ENCODE results near the genes SIGLEC11, NAPSA, SHANK1 and KLK11.

- PRO-cap, 2 experiments = no peak in any of the 2 experiments
Measured at GRCh38 chr19:49928567-49928997, 423 bp upstream of the ATF5 start.

DNA sequence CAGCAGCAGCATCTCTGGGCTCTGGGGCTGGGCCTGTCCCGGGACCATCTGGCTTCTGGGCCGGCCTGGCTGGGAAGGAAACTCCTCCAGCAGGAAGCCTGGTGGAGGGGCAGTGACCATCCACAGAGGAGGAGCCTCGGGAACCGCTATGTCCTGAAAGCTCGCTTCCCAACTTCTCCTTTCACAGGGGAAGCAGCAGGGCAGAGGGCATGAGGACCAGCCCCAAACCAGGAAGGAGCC lies at the start of gene SIGLEC11:
SIGLEC11 (minus strand) TSS at position 139 of the 240 bp plus-strand sequence.
- PRO-cap, 2 experiments = no peak in any of the 2 experiments

- PRO-cap, 2 experiments = no peak in any of the 2 experiments
Measured at GRCh38 chr19:50005566-50005911, 19.6 kb downstream of the VRK3 start.

DNA sequence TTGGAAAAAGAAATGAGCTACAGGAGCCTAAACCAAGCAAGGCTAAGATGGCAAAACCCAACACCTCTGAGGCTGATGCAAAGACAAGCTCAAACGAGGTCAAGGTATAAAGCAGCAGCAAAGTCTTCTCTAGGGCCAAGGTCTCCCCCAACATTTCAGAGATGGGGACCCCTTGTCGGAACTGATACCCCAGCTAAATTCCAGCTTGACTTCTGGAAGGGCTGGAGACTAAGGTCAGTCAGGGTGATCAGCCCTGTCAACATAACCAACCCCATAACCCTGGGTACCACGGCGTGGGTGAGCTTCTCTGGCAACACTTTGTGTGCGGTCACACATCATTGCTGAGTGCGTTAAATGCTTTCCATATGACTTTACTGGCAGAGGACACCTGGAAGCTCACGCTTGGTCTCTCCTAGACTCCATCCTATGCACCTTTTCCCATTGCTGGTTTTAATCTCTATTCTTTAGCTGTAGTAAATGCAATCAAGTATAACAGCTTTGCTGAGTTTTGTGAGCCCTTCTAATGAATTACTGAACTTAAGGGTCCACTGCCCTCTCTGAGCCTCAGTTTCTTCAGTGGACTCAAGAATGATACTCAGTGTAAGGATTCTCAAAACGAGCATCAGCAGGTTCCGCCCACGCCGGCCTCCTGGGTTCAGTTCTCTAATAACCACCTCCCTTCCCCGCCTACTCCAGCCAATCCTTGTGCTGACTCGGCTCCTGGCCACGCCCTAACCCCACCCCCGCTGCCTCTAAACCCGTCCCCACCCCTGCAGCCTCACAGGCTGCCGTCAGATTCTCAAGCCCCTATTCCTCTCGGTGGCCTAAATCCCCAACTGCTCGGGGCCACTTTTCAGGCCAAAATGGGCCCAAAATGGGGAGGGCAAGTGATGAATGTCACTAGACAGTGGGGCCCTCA lies 24.3 kb downstream of the ZNF473 start:
- PRO-cap, 2 experiments = peak in 2 of 2 experiments; most common plus-strand start position 781 of the sequence (in 2); most common minus-strand start position 655 of the sequence (in 1)

DNA sequence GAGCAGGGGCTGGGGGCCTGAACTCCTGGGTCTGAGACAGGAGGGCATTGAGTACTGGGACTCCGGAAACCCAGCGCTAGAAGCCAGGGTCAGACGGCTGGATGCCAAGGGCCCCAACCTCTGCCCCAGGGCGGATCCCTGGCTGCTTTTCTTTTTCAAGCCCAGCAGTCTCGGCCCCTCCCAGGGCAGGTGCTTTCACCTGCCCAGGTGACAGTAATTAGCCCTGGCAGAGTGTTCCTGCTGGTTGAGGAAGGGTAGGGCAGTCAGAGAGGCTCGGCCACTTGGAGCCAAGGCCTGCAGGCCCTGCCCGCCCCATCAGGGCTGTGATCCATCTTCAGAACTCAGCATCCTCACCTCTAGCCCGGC lies 2.4 kb downstream of the MYH14 start:
- PRO-cap, 2 experiments = no peak in any of the 2 experiments

GRCh38 chr19:50290699-50291168 lies 38.4 kb downstream of the KCNC3 start:
- PRO-cap, 2 experiments = no peak in any of the 2 experiments

DNA sequence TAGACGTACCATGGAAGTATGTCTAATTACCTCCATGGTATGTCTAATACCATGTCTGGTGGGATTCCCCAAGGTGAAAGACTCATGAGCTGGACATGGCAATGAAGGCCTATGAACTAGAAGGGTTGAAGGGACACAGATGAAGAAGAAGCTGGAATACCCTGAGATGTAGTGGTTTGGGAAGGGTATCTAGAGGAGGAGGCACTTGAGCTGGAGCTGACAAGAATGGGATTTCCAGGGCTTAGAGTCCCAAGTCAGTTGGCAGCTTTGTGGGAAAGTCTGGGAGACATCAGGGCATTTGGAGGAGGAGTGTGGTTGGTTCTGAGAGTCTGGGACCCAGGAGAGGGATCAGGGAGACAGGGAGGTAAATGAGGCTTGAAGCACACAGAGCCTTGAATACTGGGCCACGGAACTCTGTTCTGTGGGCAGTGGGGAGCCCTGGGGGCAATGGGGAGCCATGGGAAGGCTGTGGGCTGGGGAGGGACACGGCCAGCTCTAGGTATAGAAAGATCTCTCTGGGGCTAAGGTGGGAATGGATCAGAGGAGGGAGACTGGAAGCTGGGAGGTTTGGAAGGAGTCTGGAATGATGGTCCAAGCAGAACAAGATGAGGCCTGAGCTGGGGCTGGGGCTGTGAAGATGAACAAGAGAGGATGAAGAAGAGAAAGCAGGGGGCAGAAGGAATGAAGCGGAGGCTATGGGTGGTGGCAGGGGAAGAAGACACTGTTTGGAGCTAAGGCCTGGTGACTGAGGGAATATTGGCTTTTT lies 24.4 kb downstream of the KCNC3 start:
- PRO-cap, 2 experiments = no peak in any of the 2 experiments

- PRO-cap, 2 experiments = peak in 2 of 2 experiments; most common minus-strand start chr19:50322407 (in 1)
Measured at GRCh38 chr19:50322101-50323106, 6.8 kb downstream of the KCNC3 start.

- PRO-cap, 2 experiments = no peak in any of the 2 experiments
Measured at GRCh38 chr19:50365312-50366324, at the start of gene NAPSA. NAPSA (minus strand) TSS chr19:50365639.

DNA sequence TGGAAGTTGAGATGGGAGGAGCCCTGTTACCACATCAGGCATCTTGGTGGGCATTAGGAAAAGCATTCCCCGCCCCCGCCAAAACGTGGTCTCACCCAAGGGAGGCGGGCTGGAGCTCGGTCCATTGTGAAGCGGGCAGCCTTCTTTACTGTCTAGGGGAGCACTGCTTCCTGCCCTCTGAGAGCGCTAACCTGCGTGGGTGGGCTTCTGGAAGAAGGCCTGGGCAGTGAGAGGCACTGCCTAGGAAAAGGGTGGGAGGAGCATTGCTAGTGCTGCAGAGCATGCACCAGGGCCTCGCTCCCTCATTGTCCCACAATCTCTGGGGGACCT lies 3.9 kb downstream of the NR1H2 start:
- PRO-cap, 2 experiments = peak in 1 of 2 experiments; most common plus-strand start position 101 of the sequence (in 1)

DNA sequence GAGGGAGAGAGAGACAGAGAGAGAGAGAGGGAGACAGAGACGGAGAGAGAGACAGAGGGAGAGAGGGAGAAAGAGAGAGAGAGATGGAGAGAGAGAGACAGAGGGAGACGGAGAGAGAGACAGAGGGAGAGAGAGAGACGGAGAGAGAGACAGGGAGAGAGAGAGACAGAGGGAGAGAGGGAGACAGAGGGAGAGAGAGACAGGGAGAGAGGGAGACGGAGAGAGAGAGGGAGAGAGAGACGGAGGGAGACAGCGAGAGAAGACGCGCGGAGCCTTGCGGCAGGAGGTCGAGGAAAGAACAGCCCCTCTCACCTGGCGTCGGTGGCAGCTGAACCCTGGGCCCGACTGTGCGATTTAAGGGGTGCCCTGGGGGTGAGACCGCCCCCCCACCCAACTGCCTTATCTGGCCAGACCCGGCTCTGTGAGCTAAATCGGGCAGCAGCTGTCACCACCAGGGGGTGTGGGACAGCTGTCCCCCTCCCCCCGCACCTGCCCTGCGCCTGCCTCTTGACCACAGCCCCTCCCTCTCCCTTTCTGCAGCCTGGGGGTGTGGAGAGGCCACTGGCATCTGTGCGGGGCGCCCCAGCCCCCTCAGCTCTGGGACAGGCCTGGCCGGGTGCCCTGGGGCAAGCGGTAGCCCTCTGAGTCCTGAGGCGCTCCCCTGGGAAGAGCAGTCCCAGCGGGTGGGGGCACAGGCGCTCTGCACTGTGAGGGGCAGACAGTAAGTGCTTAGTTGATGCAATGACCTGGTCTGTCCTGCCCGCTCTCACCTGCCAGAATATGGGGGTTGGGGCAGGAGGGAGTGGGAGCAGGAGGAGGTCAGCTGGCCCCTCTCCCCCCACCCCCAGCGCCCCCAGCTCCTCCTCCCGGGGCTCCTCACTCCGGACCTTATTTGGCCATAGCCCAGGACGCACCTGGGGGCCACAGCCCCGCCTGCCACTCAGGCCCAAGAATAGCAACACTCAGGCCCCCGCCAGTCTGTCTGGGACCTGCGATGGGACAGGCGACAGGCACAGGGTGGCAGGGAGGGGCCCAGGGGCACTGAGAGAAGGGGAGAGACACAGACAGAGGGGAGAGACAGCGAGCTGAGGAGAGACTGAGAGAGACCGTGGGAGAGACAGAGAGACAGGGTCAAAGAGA lies 10.7 kb downstream of the JOSD2 start:
- PRO-cap, 2 experiments = no peak in any of the 2 experiments

- PRO-cap, 2 experiments = no peak in any of the 2 experiments
Measured at GRCh38 chr19:50660694-50661602, 11.7 kb downstream of the C19orf81 start.

- PRO-cap, 2 experiments = no peak in any of the 2 experiments
Measured at GRCh38 chr19:50679249-50679958, 30.2 kb downstream of the C19orf81 start.

DNA sequence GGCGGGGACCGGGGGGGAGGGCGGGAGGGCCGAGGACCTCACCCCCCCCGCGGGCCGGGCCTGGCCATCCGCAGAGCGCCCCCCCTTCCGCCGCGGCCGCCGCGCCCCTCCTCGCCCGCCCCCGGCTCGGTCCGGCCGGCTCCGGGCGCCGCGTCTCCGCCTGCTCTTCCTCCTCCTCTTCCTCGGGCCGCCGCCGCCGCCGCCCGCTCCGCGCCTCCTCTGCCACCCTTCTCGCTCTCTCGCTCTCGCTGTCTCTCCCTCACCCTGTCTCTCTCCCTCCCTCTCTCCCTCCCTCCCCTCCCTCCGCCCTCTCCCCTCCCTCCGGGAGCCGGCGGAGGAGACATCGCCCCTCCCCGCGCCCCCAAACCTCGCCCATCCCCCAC lies at the start of gene SHANK1:
SHANK1 (minus strand) TSS at position 256 of the 383 bp plus-strand sequence.
- PRO-cap, 2 experiments = no peak in any of the 2 experiments

DNA sequence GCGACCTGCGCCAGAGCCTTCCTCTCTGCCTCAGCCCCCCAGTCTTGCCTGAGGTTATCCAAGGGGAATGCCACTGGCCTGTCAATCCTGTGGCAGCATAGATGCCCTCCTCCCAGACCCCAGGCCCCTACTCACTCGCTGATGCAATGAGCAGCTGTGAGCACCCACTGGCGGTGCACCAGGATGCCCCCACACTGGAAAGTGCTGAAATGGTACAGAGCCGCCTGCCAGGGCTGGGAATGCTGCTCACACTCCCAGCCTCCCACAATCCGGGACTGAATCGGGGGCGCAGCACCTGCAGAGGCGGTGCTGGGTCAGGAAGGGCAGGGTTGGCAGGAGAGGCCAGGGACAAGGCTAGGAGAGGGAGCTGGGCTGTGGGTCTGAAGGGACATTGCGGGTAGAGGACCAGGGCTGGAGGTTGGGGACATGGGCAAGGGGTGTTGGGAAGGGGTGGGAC lies 2.0 kb downstream of the KLK1 start:
- PRO-cap, 2 experiments = no peak in any of the 2 experiments

- PRO-cap, 2 experiments = no peak in any of the 2 experiments
Measured at GRCh38 chr19:50826886-50827379, 3.3 kb upstream of the KLK1 start.

DNA sequence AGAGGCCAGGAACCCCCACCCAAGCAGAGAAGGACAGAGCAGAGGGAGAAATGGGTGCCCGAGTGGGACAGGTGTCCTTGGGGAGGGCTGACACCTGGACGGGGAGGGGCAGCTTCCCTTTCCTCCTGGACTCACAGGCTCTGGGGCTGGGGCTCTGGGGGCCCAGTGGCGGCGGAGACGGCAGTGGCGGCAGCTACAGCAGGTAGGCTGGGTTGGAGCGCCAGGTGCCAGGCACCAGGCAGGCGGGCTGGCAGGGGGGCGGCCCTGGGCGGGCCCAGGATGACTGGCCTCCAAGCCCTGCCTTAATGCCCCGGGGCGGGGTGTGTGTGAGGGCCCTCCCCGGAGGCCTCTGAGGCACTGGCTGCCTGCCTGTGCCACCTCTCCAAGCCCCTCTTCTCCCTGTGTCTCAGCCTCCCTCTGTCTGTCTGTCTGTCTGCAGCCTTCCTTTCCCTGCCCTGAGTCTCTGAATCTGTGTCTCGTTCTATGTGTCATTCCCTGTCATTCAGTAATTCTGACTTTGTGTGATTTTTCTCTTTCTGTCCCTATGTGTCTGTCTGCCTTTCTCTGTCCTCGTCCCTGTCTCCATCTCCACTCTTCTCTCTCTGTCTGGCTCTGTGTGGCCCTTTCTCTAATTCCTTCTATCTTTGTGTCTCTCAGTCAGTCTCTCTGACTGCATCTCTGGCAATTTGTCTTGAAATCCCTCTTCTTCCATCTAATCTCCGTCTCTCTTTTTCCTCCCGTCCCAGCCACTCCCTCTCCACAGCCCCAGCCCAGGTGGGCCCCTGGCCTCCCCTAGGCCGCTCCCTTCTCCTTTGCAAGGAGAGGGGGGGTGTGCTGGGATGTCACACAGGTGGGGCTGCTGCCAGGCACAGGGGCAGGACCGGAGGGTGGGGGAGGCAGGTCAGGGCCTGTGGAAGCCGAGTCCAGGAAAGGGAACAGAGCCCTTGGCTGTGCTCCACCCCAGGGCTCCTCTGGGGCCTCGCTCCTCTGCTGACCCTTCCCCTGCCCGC lies at the start of gene KLK11:
KLK11 (minus strand) TSS at position 214 of the 1,010 bp plus-strand sequence.
- PRO-cap, 2 experiments = no peak in any of the 2 experiments

- PRO-cap, 2 experiments = no peak in any of the 2 experiments
Measured at GRCh38 chr19:51027413-51028377, 1.3 kb upstream of the KLK11 start.

- PRO-cap, 2 experiments = no peak in any of the 2 experiments
Measured at GRCh38 chr19:51167070-51167524, 25.0 kb downstream of the SIGLEC7 start.

DNA sequence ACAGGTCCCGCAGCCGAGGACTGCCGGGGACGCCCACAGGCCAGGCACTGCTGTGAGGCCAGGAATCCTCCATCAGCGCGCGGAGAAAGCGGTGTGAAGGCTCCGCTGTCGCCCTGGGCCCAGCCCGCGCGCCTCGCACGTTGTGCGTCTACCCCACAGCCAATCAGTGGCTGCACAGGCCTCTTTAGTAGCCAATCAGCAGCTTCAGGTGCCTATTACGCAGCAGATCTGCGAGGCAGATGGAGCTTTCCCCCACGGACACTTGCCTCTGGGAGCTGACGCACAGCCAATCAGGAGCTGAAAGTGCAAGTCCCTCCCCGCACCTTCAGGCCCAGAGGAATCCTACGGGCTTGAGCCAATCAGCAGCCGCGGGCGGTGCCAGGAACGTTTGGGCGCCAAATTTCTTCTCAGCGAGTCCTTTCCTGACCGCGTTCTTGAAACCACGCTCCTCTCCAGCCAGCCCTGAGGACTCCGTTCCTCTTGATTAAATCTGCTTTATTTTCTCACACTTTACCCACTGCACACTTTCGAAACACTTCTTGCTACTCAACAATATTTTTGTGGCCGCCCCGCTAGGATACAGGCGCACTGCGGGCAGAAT lies 39.8 kb downstream of the SIGLEC7 start:
- PRO-cap, 2 experiments = no peak in any of the 2 experiments